ENCODE data around the gene MYNN.

- PRO-cap = no peak
Measured at GRCh38 chr3:168024220-168025561, 71.0 kb downstream of the GOLIM4 start.

DNA sequence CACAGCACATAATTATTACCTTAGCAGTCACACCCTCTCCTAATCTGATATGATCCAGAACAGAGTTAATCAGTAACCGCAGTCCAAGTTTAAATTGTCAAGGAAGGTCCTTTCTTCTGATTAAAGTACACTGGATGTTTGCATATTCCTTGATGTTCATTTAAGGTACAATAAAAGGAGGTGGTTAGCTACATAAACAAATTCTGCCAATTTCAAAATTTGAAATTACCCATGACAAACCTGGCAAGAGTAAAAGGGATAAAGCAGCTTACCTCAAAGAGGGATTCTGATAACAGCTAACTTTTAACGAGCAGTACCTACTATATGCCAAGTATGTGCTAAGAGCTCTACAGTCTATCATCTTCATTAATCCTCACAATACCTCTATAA is 4.4 kb downstream of the GOLIM4 start:
- PRO-cap = no peak

GRCh38 chr3:169148434-169148734 is 515.1 kb downstream of the MECOM start:
- PRO-cap = no peak

DNA sequence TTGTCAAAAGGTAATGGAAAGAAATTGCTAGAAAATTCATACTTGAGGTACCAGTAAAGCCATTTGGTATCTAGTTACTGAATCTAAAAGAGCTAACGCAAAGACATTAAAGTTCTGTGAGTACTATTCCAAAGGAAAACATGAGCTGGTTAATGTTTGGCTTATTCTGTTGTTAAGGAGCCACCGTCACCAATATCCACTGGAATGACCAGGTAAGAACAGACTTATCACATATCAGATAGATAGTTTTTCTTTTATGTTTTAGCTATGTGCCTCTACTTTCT is 274.3 kb downstream of the MECOM start:
- PRO-cap = no peak

- PRO-cap = no peak
Measured at GRCh38 chr3:169390299-169390896, 273.1 kb downstream of the MECOM start.

DNA sequence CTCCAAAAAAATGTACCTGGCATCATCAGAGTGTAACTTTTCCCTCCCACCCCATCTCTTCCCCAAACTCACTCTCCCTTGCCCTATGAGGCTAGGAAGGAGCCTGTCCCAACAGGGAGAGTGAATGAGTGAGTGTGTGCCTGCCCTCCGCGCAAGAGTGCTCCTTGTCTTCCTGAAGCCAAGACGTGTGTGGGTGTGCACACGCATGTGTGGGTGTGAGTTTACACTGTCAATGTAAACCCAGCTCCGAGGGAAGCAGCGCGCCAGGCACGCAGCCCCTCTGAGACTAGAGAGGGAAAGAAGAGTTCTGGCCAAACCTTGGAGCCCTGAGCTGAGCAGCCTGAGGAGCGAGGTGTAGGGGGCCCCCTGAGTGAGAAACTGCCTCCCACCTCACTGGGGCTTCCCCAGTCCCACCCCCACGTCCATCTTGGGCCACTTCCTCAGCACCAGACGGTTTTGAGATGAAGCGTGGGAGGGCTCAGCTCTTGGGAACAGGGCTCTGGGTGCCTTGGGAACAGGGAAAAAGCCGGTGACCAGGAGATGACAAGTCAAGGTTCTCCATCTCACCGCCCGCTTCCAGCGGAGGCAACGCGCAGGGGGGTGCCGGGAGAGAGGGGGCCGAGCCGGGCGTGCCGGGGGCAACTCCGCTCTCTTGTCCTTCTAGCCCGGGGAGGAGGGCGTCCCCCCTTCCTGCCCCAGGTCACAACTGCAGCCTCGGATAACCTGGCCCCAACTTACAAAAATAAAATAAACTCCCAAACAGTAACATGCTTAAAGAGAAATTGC is 5.1 kb downstream of the MECOM start:
- PRO-cap = no peak

DNA sequence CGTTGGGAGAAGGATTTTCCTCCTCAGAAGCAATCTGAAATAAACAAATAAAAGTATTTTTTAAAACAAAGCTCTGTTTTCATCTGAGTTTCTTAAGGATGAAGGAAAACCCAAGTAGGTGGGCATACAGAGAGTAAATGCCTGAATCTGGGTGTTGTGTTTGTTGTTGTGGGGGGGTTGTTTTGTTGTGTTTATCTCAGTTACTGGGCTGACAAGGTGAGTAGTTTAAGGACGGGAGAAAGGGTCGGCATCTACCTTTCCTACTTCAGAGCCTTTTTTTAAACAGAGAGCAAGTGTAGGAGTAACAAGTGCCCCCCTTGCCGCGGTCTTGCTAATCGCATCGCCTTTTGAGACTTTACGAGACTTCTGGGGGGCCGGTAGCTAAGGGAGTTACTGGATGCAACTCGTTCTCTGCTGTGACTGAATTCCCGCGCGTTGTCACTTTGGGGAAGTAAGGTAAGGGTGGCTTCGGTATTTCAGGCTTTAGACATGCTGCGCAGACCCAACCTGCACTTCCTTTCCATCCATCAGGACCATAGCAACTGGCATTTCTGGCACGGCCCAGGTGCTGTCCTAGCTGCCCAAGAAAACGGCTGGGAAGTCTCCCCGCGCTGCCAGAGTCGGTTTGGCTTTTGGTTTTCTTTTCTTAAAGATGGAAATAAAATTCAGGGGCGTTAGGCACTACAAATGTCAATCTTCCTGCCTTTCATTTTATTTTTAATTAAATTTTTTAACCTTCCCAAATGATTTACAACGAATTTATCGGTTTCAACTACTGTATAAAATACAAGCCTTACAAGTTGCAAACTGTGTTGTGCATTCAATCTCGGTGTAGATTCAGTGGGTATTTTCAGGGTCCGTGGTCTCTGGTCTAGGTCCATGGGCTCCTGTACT is 3.7 kb downstream of the MECOM start:
- PRO-cap = no peak

GRCh38 chr3:169660634-169661749 is 2.5 kb downstream of the MECOM start:
- PRO-cap = bidirectional peak, plus-strand start at chr3:169661061, minus-strand start at chr3:169660908; bidirectional peak, plus-strand start at chr3:169661189, minus-strand start at chr3:169661210; bidirectional peak, plus-strand start at chr3:169661673, minus-strand start at chr3:169661675

GRCh38 chr3:169667806-169669019 is 4.7 kb upstream of the MECOM start:
- PRO-cap = no peak

DNA sequence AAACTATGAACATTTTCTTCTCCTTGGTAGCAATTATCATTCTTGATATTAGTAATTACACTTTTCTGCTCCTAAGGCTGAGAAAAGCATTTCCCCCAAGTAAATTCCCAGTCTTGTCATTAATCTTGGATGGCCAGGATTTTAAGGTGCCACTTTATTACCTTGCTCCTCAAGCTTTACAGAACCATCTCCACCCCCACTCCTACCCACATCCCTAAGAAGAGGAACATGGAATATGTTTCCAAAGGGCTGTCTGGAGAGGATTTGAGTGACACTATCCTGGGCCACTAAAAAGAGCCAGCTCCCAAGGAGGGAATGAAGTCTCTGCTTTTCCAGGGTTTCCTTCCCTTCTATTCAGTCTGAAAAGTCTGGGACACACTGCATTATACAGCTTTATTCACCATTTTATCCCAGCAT is 35.5 kb upstream of the MECOM start:
- PRO-cap = no peak

DNA sequence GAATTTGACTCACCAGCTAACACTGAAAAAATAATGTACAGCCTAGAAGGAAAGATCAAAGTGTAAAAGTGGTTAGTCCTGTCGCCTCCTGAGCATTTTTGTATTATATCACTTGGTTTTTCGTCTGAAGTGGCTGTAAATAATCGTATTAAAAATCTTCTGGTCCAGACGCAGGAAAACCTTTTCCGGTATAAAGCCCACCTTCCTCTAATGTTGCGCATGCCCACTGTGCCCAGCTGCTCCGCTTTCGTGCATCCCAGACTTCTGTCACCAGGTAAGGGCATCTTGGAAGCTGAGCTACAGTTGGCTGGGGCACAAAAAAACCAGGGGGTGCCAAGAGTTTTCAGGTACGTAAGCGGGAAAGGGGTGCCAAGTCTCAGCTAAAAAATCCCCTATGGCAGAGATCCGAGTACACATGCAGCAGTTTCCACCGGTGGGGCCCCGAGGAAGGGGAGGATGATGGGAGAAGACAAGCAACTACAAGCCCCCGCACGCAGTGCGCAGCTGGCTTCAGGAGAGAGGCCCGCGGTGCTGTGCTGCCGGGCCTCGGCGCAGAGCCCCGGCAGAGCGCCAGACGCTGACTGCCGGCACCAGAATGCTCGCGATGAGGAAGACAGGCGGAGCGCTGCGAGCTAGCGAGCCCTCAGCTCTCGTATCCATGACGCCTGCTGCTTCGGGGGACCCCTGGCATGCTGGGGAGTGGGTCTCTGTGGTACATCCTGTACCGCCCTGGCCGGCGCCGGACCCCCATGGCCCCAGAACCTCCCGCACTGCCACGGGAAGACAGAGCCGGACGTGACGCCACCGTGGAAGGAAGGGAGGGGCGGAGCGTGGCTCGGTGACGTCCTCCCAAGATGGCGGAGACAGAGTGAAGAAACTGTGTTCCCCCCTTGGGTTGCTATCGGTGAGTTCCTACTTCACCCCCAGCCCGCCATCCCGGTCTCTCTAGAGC is at the start of gene MYNN:
MYNN (plus strand) TSS at position 838 of the 952 bp plus-strand sequence.
- PRO-cap = bidirectional peak, plus-strand start at position 496 of the sequence, minus-strand start at position 192 of the sequence; bidirectional peak, plus-strand start at position 552 of the sequence, minus-strand start at position 583 of the sequence; bidirectional peak, plus-strand start at position 841 of the sequence, minus-strand start at position 772 of the sequence

DNA sequence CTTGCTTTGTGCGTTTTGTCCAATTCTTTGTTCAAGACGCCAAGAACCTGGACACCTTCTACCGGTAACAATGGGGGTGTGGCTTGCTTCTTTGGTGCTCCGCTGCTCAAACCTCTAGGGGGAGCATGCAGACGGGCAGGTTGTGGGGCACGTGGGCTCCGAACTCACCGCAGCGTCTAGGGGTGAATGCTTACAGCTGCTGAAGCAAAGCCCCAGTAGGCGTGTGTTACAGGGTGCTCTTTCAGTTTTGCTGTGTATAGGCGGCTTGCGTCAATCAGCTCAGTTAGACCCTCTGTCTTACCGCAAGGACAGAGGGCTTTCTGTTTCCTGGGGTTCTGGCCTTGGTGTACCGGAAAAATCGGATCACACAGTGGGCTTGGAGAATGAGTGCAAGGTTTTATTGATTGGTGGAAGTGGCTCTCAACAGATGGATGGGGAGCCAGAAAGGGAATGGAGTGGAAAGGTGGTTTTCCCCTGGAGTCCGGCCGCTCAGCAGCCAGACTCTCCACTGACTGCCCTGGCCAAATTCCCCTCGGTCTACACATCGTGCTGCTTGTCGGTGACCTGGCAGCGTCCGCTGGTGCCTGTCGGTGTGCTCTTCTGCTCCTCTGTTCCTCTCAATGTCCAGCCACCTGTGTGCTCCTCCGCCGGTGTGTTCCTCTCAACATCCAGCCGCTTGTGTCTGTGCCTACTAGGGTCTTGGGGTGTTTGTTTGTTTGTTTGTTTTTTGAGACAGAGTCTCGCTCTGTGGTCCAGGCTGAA is 1.3 kb upstream of the LRRC34 start:
- PRO-cap = bidirectional peak, plus-strand start at position 286 of the sequence, minus-strand start at position 217 of the sequence

DNA sequence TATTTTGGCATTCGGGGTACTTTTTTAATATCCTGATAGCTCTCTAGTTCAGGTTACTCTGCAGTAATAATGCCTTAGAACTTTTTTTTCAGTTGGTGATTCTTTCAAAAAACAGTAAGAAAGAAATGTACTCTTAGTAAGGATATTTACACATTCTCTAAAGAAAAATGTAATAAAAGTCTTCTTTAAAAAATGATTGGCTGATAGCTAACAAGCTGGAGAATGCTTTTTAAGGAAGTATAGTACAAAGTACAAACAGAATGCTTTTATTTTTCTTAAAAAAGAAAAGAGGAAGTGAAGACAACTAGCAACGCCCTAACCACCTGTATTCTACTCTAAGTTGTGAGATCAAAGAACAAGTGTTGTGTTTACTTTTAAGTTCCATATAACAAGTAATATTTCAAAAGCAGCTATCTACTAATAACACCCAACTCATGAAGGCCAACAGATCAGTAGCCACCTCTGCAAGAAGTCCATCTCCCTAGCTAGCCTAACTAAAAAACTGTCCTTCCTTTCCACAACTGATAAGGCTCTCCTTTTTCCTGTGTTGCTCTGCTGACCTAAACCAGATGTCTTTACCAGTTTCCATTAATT is 27.1 kb downstream of the PHC3 start:
- PRO-cap = no peak

DNA sequence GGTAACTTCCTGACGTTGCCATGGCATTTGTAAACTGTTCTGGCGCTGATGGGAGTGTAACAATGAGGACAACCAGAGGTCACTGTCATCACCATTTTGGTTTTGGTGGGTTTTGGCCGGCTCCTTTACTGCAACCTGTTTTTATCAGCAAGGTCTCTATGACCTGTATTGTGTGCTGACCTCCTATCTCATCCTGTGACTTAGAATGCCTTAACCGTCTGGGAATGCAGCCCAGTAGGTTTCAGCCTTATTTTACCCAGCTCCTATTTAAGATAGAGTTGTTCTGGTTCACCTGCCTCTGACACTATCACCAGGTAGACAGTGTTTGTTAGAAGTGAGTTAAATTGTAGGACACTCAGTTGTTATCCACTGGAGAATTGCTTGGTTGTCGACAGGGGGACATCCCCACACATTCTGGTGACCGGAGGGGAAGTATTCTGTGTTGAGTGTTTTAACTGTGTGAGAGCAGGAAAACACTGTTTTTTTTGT is 36.9 kb upstream of the SKIL start:
- PRO-cap = no peak

DNA sequence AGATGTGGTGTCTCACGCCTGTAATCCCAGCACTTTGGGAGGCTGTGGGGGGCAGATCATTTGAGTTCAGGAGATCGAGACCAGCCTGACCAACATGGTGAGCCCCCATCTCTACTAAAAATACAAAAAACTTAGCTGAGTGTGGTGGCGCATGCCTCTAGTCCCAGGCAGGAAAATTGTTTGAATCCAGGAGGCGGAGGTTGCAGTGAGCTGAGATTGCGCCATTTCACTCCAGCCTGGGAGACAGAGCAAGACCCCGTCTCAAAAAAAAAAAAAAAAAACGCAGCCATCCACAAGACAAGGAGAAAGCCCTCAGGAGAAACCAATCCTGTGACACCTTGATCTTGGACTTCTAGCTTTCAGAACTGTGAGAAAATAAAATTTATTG is 40.1 kb upstream of the SLC7A14 start:
- PRO-cap = no peak

GRCh38 chr3:171123521-171123734 is 96.9 kb upstream of the SLC2A2 start:
- PRO-cap = no peak

DNA sequence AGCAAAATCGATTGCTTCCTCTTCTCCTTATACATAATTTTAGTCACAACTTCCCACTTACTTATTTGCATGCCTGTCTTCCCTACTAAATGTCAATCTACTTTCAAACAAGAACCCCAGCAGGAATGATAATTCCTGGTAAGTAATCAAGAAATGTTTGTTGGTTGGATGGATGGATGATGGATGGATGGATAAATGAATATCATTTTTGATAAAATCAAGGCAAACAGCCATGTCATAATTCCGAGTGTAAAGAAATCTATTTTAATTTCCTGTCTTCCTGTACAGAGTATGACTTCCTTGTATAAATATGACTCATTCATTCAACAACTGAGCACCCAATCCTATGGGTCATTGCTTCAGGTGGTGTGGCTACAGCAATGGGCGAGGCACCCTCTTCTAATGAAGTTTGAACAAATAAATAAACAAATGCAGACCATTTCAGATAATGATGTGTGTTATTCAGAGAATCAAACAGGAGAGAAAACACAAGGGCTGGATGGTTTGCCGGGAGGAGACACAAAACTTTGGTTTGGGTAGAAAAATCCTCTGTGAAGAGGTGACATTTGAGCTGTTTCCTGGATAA is 198.8 kb downstream of the TNIK start:
- PRO-cap = no peak

- PRO-cap = no peak
Measured at GRCh38 chr3:171295979-171296381, 164.2 kb downstream of the TNIK start.

DNA sequence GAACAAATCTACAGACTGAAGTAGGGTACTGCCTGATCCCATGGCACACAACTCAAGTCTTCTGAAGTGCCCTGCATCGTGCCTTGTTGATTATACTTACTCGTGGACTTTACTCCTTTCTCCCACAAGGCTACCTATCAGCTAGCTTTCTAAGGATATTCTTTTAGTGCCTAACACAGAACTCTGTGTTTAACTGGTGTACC is 119.8 kb downstream of the TNIK start:
- PRO-cap = no peak

DNA sequence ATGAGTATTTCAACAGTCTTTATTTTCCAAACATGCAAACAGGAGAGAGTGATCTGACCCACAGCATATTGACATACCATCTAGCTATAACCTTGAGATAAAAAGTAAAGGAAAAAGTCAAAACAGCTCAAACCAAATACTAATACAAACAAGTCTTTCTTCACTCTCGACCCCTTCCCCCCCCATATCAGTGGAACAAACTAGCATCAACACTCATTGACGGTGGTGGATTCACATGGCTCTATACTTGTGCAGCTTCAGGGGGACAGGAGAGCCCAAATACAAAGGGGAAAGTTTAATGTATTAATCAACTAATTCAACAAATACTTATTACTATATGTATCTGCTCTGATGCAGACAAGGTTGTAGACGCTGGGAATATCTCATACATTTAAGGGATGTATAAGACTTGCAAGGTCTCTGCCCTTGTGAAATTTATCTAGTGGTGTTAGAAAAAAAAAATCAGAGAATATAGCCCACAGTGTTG is 1.8 kb upstream of the TMEM212 start:
- PRO-cap = no peak

All from REH cell (cell line).